ENCODE measurements around a stretch of chr1.

DNA sequence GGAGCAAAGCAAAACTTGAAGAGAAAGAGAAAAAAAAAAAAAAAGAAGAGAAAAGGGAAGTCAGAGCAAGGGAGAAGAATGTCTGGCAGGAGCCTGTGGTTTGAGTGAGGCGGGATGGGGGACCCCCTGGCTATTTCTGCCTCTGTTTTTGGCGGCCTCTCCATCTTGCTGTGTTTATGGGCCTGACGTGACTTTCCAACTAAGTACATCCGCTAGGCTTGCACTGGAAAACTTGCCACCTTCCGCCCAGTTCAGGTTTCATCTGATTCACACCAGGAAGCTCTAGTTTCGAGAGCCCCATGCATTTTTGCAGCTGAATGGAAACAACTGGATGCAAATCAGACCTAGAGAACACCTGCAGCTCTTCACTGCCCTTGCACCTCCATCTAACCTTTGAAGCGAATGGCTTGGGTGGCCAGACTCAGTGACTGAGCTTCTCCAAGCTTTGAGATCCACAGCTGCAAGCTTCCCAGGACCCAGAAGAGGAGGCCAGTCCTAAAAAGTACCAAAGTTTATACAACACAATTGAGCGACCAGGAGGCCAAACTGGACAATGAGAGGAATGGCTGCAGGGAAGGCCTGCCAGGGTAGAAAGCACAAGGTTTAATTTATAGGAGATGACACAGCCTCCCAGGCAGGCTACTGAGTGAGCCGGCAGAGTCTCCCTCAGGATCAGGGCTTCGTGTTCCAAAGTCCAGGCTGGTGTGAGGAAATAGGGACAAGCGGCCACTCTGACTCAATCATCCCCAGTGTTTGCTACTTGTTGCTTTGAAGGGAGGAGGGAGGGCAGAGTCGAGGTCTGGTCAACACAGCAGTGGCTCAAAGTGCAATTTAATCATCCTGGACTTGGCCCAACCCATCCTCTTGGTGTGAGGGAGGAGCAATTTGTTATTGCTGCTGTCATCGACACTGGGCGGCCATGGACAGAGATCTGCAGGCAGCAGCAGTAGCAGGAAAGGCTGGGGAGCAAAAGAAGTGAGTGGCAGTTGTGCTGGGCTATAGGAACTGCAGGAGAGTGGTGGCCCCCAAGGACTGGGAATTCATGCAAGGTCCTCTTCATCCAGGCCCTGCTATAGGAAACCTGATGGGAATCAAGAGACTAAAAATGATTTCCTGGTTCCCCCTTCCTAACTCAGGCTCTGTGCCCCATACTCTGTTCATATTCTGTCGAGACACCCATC, 27.7 kb downstream of the TBX15 start:
- PRO-cap, result no peak
- RAMPAGE, long total RNA, 4 experiments, result no peak in any of the 4 experiments

- PRO-cap, result no peak
- RAMPAGE, long total RNA, 4 experiments, result no peak in any of the 4 experiments
Observed at GRCh38 chr1:119140880-119141551, 563 bp upstream of the WARS2 start.

- PRO-cap, result no peak
- RAMPAGE, long total RNA, 4 experiments, result start-site peak on the plus strand in 1 of 4 experiments, at chr1:119231365-119231495 at its widest, 18 reads per replicate
Observed at GRCh38 chr1:119231330-119231656, 90.8 kb upstream of the WARS2 start.

DNA sequence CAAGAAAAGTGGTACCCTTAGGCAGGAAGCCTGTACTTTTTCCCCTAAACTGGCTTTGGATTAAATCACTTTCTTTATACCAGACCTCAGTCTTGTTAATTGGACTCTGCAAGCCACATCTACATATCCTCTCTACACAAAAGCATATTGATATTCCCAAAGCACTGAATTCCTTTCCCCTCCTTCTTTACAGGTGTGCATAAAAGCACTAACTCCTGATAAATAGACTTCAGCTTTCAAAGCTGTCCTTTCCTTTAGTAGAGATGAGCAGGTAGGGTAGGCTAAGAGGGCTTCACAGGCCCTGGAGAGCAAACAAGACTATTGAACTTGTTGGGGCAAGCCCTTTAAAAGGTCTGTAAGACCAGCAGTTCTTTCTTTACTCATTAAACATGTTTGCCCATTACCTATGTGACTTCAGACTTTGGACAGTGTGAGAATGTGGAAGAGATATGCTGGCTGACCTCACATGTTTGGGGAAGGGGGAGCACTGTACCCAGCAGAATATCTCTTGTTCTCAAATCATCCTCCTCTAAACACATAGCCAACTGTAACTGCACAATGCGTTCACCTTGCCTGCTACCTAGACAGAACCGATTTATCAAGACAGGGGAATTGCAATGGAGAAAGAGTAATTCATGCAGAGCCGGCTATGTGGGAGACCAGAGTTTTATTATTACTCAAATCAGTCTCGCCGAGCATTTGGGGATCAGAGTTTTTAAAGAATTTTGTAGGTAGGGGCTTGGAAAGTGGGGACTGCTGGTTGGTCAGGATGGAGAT, 27.2 kb upstream of the HAO2 start:
- PRO-cap, result no peak
- RAMPAGE, long total RNA, 4 experiments, result no peak in any of the 4 experiments

DNA sequence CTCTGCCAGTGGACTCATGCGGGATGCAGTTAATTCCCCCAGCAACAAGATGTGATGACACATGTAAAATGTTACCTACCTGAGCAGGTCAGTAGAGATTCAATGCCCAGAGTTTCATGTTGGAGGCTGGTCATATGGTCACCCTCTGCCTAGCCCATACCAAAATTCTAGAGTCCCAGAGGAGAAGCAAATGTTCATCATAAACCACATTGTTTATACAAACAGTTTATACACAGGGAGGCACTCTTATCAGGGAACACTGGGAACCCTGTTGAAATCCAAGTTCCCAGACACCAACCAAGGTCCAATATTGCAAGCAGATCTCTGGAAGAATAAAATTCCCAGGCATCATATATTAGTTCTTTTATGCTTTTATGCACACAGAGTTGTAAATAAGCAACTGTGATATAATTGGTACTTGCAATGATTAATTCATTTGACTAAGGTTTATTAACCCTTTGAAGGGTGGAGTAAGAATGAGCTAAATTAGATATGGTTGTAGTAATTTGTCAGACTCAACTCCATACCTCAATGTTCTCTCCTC, 10.6 kb downstream of the HAO2 start:
- PRO-cap, result no peak
- RAMPAGE, long total RNA, 4 experiments, result no peak in any of the 4 experiments

DNA sequence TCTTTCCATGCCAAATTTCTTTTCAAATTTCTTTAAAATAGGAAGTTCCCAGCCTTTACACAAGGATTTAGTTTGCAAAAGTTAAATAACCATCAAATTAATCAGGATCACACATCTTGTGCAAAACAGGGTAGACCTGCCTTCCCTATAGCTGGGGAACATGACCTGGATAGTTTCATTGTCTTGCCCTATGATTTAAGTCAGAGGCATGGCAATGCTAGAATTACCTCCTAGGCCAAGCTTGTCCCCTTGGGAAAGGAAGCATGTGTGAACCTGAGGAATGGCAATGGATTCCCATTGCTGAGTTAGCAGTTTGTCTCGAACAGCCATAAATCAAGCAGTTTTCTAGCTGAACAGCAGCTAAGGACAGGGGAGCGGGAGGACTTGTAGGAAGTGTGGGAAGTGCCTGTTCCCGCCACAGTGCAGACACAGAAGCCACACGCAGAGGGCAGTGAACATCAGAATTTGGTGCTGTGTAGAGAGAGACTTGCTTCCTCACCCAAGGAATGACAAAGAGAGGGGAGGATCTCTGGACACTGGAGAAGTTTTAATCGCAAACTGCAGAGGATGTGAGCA, 3.7 kb downstream of the PHGDH start:
- PRO-cap, result no peak
- RAMPAGE, long total RNA, 4 experiments, result no peak in any of the 4 experiments

DNA sequence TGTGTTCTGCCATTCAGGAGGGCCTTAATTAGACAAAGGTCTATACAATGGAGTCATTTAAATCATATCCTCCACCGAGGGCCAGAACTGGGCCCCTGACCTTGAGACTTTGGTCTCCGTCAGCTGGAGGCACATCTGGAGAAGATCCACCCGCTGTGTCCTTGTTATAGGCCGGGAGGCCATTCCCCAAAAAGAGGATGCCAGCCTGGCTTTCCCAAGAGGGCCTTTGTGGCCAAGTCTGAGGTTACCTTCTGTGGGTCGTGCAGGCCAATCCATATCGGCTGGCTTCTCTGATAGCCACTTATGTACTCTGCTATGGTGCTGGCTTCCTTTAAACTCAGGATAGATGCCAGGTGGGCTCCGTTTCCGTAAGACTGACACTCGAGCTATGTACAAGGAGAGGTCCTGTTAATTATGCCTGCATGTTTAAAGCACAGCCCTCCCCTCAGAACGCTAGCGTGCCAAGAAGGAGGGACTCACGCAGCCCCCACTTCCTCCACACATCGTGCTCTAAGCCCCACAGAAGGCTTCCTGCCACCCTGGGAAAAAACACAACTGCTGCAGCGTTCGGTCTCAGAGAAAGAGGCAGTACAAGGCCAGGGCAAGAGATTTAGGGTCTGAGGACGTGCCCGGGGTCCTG, 11.7 kb downstream of the REG4 start:
- PRO-cap, result no peak
- RAMPAGE, long total RNA, 4 experiments, result no peak in any of the 4 experiments

DNA sequence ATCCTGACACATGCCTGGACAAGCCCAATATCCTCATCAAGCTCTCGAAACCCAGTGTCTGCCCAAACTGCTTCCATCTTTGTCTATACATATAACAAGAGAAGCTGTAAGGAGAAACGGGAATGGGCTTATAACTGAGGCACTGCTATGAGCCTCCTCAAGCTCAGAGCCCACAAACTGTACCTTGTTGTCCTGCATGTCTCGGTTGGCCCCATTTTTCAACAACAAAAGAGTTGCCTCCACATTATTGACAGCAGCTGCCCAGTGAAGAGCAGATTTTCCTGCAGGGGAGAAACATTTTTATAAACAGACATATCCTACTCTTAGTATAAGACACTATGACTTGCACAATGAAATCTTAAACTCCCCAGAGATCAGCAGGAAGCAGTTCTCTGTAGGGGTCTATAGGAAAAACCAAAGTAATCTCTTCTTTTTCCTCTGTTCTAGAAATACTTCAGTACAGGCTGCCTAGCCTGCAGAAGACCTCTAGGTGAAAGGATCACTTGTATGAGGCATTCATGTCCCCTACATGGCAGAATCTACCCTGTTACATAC, 21.2 kb upstream of the ADAM30 start:
- PRO-cap, result no peak
- RAMPAGE, long total RNA, 4 experiments, result no peak in any of the 4 experiments

DNA sequence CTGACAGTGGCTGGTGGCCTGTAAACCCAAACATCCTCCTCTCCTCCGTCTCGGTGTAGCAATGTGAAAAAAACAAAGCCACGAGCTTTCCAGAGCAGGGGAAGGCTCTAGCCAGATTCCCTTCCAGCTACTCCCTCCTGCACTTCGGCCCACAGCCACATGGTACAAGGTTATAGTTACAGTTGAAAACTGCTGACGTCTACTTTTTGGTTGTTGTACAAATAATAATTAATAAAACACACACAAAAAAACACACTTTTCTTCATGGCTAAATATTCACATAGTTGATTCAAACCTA, 44.3 kb downstream of the SEC22B start:
- PRO-cap, result no peak
- RAMPAGE, long total RNA, 4 experiments, result no peak in any of the 4 experiments

DNA sequence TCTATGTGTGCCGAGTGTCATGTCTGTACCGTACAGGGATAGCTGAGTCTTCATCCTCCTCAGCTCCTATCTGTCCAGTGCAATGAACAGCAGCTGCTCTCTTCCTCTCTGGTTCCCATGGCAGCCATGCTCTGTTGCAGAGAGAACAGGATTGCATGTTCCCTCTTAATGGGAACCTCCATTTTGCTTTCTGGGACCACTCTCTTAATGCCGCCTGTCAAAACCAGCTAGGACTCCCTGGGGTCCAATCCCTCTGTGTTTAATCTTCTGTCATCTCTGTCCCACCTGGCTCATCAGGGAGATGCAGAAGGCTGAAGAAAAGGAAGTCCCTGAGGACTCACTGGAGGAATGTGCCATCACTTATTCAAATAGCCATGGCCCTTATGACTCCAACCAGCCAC, 38.8 kb downstream of the NBPF8 start:
- PRO-cap, result no peak
- RAMPAGE, long total RNA, 4 experiments, result start-site peak on the plus strand in 1 of 4 experiments, centred at position 127 of the sequence, 7 reads per replicate

DNA sequence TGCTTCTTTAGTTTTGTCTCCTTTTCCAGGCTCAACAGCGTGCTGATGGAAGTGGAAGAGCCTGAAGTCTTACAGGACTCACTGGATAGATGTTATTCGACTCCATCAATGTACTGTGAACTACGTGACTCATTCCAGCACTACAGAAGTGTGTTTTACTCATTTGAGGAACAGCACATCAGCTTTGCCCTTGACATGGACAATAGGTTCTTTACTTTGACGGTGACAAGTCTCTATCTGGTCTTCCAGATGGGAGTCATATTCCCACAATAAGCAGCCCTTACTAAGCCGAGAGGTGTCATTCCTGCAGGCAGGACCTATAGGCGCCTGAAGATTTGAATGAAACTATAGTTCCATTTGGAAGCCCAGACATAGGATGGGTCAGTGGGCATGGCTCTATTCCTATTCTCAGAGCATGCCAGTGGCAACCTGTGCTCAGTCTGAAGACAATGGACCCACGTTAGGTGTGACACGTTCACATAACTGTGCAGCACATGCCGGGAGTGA, 51.2 kb downstream of the NBPF8 start:
- PRO-cap, result no peak
- RAMPAGE, long total RNA, 4 experiments, result start-site peak on the plus strand in 1 of 4 experiments, centred at position 109 of the sequence, 17 reads per replicate

DNA sequence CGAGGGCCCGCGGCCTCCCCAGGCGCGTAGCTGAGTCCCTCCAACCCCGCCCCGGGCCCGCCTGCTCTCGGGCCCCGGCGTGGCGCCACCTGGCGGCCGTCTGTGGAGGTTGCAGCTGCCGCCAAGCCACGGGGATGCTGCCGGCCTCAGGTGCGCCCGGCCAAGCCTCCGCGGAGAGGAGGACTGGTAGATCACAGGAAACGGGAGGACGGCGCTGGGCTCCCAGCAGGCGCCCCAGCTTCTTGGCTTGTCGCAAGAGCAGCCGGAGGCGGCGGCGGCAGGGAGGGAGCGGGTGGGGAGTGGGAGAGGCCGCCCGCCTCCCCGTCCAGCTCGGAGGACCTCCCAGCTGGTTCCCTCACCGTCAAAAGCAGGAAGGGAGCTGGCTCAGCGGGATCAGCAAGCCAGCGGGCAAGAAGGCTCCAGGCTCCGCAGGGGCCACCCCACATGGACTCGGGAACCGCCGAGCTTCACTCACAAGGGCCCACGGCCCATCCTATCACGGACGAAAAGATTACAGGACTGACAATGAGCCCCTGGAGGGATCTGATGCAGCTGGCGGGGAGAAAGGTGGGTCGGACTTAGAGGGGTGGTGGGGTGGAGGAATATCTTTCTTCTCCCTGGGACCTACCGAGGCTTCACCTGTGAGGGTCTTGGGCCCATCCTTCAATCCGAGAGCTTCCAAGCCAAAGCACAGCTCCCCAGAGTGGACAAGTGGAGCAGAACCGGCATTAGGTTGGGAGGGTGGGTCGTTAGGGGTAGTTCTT, 86.4 kb downstream of the FAM72B start:
- PRO-cap, result no peak
- RAMPAGE, long total RNA, 4 experiments, result no peak in any of the 4 experiments

GRCh38 chr1:121401695-121402269, 217.0 kb downstream of the SRGAP2C start:
- PRO-cap, result no peak
- RAMPAGE, long total RNA, 4 experiments, result no peak in any of the 4 experiments

- PRO-cap, result no peak
- RAMPAGE, long total RNA, 4 experiments, result no peak in any of the 4 experiments
Observed at GRCh38 chr1:124967604-124968119, 3782.9 kb downstream of the SRGAP2C start.

DNA sequence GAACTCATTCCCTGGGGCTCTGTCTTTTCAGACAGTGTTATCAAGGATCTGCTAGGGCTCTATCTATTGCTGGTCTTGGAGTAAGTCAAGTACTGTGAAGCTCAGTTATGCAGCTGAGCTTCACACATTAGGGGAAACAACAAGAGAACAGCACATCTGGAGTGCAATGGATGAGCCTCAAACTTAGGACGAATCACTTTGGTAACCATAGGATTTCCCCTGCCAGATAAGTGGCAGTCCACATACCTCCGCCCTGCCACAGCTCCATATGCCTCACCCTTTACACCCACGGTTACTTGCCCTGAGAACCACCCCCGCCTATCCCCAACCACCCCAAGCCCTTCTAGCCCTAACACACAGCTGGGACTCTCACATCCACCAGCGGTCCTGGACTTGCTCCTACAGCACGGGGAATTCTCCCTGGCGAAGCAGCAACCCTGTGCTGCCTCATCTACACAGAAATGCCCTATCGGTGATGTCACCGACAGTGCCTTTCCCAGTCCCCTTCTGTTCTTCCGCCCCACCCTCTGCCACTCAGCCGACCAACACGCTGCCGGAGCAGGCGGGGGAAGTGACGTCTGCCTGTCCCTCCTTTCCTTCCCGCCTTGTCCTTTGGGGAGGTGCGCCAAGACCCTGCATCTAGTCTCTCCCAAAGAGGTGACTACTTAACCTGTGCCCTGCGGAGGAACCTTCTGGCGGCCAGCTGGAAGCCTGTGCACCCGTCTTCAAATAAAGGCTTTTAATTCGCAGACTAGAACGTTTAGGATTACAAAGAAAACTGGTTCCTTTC, 185.2 kb downstream of the H3-7 start:
- PRO-cap, result no peak
- RAMPAGE, long total RNA, 4 experiments, result no peak in any of the 4 experiments

GRCh38 chr1:143874565-143874873, 31.3 kb downstream of the H3-7 start:
- PRO-cap, result no peak
- RAMPAGE, long total RNA, 4 experiments, result no peak in any of the 4 experiments

GRCh38 chr1:143884917-143885282, 20.9 kb downstream of the H3-7 start:
- PRO-cap, result no peak
- RAMPAGE, long total RNA, 4 experiments, result no peak in any of the 4 experiments

- PRO-cap, result no peak
- RAMPAGE, long total RNA, 4 experiments, result no peak in any of the 4 experiments
Observed at GRCh38 chr1:144077007-144077520, 105.3 kb upstream of the FAM72C start.

DNA sequence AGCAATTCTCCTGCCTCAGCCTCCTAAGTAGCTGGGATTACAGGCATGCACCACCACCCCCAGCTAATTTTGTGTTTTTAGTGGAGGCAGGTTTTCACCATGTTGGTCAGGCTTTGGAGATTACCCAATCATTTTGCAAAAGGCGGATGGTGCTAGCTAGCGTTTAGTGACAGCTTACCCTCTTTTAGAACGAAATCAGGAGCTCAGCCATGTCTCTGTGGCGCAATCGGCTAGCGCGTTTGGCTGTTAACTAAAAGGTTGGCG, 33.2 kb downstream of the FAM72D start:
- PRO-cap, result no peak
- RAMPAGE, long total RNA, 4 experiments, result no peak in any of the 4 experiments

DNA sequence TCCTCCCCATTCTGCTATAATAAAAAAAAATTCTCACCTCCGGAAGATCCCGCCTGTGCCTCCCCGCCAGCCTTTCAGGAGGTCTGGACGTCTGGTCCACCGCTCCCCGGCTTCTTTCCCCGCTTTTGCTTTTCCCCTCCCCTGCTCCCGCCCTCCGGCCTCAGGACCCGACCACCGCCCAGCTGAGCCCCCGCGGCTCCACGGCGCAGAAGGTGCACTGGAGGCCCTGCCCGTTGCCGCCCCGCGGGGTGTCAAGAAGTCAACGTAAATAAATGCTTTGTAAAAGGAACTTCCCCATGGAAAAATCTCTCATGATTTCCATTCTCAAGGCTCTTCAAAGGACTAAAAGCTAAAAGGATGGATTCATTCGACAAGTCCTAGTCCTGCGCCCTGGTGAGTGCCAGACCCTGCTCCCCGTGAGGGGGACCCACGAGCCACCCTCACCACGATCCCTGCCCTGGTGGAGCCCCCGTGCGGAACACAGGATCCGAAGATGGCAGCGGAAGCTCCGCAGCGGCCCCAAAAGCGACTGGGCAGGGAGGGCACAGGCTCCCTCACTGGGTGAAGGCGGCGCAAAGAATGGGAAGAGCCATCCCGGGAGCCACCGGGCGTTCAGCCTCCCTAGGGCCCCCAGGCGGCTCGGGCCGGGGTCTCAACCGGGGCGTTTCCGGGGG, 45.0 kb upstream of the PPIAL4D start:
- PRO-cap, result no peak
- RAMPAGE, long total RNA, 4 experiments, result no peak in any of the 4 experiments